SK-N-SH (cell line): ENCODE results near the genes DAD1 and PSMB11.

- RRBS, result no CpG with 5 or more reads among the region's 1 CpG
CAGE:
- cytosol, long polyA plus RNA, result no peak
- long polyA plus RNA, result no peak
- nucleus, long polyA plus RNA, result no peak
Observed at GRCh38 chr14:21737071-21737379, 63.4 kb upstream of the OR4E1 start.

DNA sequence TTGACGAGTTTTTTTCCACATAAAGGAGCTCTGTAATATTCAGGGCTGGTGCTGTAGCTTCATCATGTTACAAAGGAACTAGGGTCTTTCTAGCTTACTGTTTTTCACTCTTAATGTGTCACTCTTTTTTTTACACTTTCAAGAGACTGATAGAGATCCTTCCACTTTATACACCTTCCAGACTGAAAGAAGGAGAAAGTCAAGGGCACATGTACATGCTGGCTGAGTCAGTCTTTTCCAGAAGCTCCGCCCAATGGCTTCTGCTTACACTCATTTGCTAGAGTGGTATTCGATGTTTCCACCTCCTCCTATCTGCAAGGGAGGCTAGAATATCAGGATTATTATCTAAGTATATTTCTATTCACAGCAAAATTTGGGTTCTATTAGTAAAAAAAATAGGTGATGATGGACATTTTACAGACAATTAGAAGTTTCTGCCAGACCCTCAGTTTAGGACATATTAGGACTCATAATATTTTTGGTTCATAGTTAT lies 325.8 kb upstream of the OR4E1 start:
- RRBS, result no CpG with 5 or more reads among the region's 3 CpGs
CAGE:
- cytosol, long polyA plus RNA, result no peak
- long polyA plus RNA, result no peak
- nucleus, long polyA plus RNA, result no peak

CAGE:
- cytosol, long polyA plus RNA, result no peak
- long polyA plus RNA, result no peak
- nucleus, long polyA plus RNA, result no peak
Observed at GRCh38 chr14:22052371-22052570, 378.7 kb upstream of the OR4E1 start.

- RRBS, result no CpG with 5 or more reads among the region's 9 CpGs
CAGE:
- cytosol, long polyA plus RNA, result no peak
- long polyA plus RNA, result no peak
- nucleus, long polyA plus RNA, result no peak
Observed at GRCh38 chr14:22105005-22105732, 431.6 kb upstream of the OR4E1 start.

GRCh38 chr14:22489116-22489694 lies 99.8 kb downstream of the DAD1 start:
- RRBS, result 37% methylated on average over 4 of the region's 8 CpGs
CAGE:
- cytosol, long polyA plus RNA, result no peak
- long polyA plus RNA, result no peak
- nucleus, long polyA plus RNA, result no peak

- RRBS, result no CpG with 5 or more reads among the region's 11 CpGs
CAGE:
- cytosol, long polyA plus RNA, result no peak
- long polyA plus RNA, result no peak
- nucleus, long polyA plus RNA, result no peak
Observed at GRCh38 chr14:22505514-22506567, 83.2 kb downstream of the DAD1 start.

- RRBS, result no CpG with 5 or more reads among the region's 2 CpGs
CAGE:
- cytosol, long polyA plus RNA, result no peak
- long polyA plus RNA, result no peak
- nucleus, long polyA plus RNA, result no peak
Observed at GRCh38 chr14:22544277-22544754, 44.7 kb downstream of the DAD1 start.

- RRBS, result 4% methylated on average over 1 of the region's 11 CpGs
CAGE:
- cytosol, long polyA plus RNA, result no peak
- long polyA plus RNA, result no peak
- nucleus, long polyA plus RNA, result no peak
Observed at GRCh38 chr14:22588020-22588772, 828 bp downstream of the DAD1 start.

- RRBS, result 2% methylated on average over 6 of the region's 43 CpGs
CAGE:
- cytosol, long polyA plus RNA, result start-site peak on the minus strand at chr14:22589167-22589233, 5,406 and 12,987 reads in 2 replicates
- long polyA plus RNA, result start-site peak on the minus strand at chr14:22589167-22589233, 10,795 and 11,400 reads in 2 replicates
- nucleus, long polyA plus RNA, result start-site peak on the minus strand at chr14:22589167-22589233, 3,884 and 8,631 reads in 2 replicates
Observed at GRCh38 chr14:22588773-22589455, at the start of gene DAD1. TSS of gene DAD1 (minus strand) at chr14:22589224.

GRCh38 chr14:22819102-22820089 lies 4.2 kb upstream of the SLC7A7 start:
- RRBS, result no CpG with 5 or more reads among the region's 11 CpGs
CAGE:
- cytosol, long polyA plus RNA, result no peak
- long polyA plus RNA, result no peak
- nucleus, long polyA plus RNA, result no peak

DNA sequence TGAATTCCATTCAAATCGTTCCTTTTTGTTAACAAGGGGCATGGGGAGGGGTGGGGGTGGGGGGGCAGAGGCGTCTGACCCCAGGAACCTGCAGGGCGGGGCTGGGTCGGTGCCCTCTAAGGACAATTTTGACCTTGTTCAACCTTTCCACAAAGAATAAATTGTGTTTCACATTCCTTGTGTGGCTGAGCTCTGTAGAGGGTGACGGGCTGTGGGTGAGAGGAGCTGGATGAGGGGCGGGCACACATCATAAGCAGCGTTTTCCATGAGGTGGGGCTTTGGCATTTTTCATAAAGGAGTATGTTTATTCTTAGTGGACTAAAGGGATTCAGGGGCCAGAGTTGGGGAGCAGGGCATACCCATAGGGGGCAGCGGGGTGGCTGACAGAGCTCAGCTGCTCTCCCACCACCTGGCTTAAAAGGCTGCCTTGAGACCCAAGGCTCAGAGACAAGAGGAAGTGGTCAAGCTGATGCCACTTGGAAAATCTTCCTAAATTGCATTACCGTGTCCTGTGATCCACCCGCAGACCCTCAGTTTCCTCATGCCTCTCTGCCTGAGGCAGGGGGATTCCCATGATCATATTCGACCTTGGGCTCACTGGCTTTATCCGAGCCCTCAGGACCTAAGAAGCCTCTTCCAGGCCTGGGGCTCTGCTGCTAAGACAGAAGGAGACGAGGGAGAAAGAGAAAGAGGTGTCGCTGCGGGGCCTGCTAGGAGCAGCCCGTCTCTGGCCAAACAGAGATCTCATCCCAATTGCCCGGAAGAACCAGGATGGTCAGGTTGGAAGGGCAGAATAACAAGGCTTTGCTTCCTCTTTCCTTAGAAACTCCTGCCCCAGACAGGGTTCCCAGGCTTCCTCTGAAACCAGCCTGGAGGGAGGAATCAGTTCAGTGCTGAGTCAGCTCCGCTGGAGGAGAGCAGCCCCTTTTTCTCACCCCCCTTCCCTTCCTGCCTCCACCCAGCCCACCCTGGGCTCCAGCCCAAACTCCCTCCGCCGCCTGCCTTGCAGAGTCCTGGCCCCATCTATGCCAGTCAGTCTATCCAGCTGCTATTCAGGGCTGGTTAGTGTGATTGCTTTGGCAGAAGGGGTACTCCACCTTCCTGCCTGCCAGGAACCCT lies 11.6 kb downstream of the MMP14 start:
- RRBS, result no CpG with 5 or more reads among the region's 20 CpGs
CAGE:
- cytosol, long polyA plus RNA, result no peak
- long polyA plus RNA, result no peak
- nucleus, long polyA plus RNA, result no peak

- RRBS, result no CpG with 5 or more reads among the region's 6 CpGs
CAGE:
- cytosol, long polyA plus RNA, result no peak
- long polyA plus RNA, result no peak
- nucleus, long polyA plus RNA, result no peak
Observed at GRCh38 chr14:22872874-22873275, 1.3 kb downstream of the LRP10 start.

DNA sequence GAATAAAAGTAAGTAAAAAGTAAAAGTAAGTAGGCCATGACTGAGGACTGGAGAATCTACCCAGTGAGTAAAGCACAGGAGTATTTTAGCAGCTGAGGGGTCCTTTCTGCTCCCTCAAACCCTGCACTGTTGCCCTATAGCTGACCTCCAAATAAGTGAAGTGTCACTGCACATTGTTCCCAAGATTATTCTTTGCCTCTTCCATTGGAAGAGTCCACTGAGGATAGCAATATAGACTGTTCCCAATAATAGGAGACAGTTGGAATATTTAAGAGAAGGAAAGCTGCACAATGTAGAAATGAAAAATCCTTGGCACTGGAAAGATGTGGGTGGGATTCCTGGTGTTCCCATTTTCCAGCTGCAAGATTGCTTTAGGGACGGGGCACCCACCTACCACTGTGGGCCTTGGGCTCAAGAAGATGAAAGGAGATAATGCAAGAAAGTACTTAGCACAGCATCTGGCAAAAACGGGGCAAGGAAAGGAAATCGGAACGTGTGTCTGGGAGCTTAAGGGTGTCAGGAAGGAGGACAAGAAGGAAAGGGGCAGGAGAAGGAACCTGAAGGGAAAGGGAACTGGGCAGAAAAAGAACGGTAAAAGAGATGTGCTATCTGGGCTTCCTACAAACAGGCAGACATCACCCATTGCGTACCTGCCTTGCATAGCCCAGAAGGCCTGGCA lies 1.2 kb upstream of the REM2 start:
- RRBS, result no CpG with 5 or more reads among the region's 6 CpGs
CAGE:
- cytosol, long polyA plus RNA, result no peak
- long polyA plus RNA, result no peak
- nucleus, long polyA plus RNA, result no peak

DNA sequence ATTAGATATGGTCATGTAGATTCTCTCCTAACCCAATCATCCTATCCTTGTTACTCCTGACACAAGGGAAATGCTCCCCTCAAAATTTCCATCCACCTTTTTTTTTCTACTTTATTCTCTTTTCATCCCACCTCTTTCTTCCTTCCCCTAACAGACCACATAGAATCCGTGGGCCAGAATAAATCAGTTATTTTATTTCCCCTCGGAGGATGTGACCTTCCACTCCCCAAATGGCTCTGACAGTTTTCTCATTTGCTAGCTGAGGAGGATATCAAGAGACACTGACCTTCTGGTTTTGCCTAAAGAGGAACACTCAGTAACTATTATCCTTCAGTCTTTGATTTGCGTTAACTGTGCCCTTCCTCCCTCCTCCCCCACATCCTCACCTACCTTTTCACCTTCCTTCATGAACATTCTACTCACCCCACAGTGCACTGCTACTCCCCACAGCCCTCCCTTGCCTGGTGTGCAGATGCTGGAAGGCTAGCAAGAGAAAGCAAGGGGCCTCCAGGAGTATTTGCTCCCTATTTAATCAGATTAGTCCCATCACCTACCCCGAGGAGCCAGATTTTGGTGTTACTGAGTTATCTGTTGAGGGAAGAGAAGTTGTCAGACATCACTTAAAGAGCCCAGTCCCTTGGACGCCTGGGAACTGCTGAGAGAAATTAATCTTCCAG lies 11.8 kb downstream of the PSMB5 start:
- RRBS, result no CpG with 5 or more reads among the region's 5 CpGs
CAGE:
- cytosol, long polyA plus RNA, result no peak
- long polyA plus RNA, result no peak
- nucleus, long polyA plus RNA, result no peak

GRCh38 chr14:23028727-23029305 lies 5.9 kb downstream of the PSMB5 start:
- RRBS, result no CpG with 5 or more reads among the region's 2 CpGs
CAGE:
- cytosol, long polyA plus RNA, result no peak
- long polyA plus RNA, result no peak
- nucleus, long polyA plus RNA, result no peak

GRCh38 chr14:23041787-23042314 lies at the start of gene PSMB11:
TSS of gene PSMB11 (plus strand) at chr14:23042212.
- RRBS, result no CpG with 5 or more reads among the region's 10 CpGs
CAGE:
- cytosol, long polyA plus RNA, result no peak
- long polyA plus RNA, result no peak
- nucleus, long polyA plus RNA, result no peak

- RRBS, result no CpG with 5 or more reads among the region's 8 CpGs
CAGE:
- cytosol, long polyA plus RNA, result no peak
- long polyA plus RNA, result no peak
- nucleus, long polyA plus RNA, result no peak
Observed at GRCh38 chr14:23045421-23046049, 3.5 kb downstream of the PSMB11 start.

GRCh38 chr14:23056521-23056720 lies 899 bp downstream of the CDH24 start:
- RRBS, result 13% methylated on average over 1 of the region's 5 CpGs
CAGE:
- cytosol, long polyA plus RNA, result no peak
- long polyA plus RNA, result no peak
- nucleus, long polyA plus RNA, result no peak

GRCh38 chr14:23294891-23295422 lies 7.7 kb downstream of the PPP1R3E start:
- RRBS, result no CpG with 5 or more reads among the region's 14 CpGs
CAGE:
- cytosol, long polyA plus RNA, result no peak
- long polyA plus RNA, result no peak
- nucleus, long polyA plus RNA, result no peak

DNA sequence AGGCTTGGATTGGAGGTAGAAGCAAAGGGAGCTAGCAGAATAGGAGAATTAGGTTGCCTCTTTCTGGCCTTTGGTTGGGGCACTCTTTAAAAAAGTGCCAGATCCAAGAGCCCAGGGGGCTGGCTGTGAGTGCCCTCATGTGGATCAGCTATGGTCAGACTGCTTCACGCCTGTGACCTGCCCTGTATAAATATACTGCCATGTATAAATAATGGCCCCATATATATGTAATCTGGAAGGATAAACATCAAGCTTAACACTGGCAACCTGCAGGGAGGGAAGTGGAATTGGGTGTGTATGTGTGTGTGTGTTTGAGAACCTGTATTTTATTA lies 837 bp upstream of the BCL2L2 start:
- RRBS, result no CpG with 5 or more reads among the region's 1 CpG
CAGE:
- cytosol, long polyA plus RNA, result no peak
- long polyA plus RNA, result no peak
- nucleus, long polyA plus RNA, result no peak